Mammary epithelial cell (primary cell): ENCODE measurements around the gene LTB4R.

DNA sequence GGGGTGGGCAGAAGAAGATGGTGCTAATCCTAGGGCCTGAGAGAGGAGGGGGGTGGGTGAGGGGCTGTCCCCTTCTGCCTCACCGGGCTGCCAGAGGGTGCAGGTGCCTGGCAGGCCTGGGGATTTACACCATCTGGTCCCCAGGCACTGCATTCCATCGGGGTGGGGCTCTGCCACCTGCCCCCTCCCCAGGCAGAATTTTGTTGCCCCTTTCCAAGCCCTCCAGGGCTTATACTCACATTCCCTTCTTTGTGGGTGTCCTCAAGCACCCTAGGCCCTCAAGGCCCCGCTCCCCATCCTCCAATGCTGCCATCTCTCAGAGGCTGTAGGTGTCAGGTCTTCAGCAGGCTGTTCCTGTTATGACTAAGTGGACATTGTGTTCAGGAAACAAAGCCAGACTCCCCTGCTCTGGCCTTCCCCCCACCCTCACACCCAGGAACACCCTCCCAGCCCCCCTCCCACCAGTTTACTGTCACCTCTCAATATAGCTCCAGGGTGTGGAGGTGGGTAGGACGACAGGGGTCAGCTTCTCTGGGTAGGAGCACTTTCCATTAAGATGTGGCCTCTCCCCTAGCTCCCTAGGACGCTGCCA lies 1.3 kb upstream of the MYH6 start:
- CAGE, long polyA plus RNA, result no peak
- RRBS, result no CpG with 5 or more reads among the region's 5 CpGs

DNA sequence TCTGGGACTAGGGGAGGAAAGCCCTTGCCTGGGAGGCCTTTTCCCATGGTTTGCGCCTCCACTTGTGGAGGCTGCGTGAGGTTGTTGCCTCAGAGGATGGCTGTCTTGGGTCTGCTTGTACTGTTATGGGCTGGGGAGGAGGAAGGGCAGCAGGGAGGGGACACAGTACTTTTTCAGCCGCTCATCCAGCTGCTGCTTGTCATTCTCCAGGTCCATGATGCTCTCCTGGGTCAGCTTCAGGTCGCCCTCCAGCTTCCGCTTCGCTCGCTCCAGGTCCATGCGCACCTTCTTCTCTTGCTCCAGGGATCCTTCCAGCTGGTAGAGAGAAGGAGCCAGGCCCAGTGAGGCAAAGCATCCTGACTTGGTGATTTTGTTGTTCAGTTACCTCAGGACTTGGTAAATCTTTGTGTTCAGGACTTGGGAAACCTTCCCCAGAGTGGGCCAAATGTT lies 13.4 kb downstream of the MYH7 start:
- CAGE, long polyA plus RNA, result no peak
- RRBS, result no CpG with 5 or more reads among the region's 8 CpGs

DNA sequence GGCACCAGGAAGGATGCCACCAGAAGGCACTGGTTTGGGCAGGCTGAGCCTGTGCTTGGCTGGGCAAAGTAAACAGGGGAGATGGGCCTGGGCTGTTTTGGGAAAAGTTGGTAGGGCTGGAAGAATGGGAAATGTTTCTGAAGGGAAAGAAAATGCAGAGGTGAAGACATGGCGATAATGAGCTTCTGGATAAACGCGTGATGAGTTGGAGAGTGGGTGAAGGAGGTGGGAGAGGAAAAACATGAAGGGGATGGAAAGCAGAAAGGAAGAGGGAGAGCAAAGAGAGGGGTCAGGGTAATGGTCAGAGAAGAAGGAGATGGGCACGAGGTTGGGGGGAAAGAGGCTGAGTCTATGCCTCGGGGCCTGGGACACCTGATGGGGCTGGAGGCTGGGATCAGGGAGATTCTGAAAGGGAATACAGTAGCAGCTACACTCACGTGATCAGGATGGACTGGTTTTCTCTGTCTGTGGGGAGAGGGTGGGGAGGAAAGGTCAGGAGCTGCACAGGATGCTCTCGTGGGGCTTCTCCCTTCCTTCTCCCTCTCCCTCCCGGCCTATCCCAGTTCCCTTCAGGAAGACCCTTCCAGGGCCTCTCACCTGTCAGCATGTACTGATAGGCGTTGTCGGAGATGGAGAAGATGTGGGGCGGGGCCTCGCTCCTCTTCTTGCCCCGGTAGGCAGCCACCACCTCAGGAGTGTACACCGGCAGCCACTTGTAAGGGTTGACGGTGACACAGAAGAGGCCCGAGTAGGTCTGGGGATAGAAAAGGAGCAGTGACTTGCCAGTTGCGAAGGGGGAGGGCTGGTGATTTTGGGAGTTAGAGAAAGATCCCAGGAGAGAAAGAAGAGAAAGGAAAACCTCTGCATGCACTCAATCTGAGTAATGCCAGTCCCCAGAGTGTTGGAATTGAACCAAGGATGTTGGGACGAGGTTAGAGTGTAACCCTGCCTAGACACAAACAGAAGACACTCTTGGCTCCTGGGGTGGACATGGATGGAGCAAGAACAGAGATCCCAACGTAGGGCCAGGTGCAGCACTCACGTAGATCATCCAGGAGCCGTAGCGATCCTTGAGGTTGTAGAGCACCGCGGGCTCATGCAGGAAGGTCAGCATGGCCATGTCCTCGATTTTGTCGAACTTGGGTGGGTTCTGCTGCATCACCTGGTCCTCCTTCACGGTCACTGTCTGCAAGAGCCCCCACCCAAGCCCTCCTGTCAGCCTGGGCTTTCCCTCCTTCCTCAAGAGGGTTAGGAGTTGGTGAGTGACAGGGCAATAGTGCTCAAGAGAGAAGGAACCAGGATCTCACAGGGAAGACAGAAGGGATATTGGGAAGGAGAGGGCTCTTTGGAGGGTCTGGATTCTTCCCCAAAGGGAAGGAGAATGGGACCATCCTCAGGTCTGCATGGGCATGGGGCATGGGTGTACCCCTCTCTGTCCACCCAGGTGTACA lies 2.9 kb downstream of the MYH7 start:
- CAGE, long polyA plus RNA, result no peak
- RRBS, result no CpG with 5 or more reads among the region's 27 CpGs

DNA sequence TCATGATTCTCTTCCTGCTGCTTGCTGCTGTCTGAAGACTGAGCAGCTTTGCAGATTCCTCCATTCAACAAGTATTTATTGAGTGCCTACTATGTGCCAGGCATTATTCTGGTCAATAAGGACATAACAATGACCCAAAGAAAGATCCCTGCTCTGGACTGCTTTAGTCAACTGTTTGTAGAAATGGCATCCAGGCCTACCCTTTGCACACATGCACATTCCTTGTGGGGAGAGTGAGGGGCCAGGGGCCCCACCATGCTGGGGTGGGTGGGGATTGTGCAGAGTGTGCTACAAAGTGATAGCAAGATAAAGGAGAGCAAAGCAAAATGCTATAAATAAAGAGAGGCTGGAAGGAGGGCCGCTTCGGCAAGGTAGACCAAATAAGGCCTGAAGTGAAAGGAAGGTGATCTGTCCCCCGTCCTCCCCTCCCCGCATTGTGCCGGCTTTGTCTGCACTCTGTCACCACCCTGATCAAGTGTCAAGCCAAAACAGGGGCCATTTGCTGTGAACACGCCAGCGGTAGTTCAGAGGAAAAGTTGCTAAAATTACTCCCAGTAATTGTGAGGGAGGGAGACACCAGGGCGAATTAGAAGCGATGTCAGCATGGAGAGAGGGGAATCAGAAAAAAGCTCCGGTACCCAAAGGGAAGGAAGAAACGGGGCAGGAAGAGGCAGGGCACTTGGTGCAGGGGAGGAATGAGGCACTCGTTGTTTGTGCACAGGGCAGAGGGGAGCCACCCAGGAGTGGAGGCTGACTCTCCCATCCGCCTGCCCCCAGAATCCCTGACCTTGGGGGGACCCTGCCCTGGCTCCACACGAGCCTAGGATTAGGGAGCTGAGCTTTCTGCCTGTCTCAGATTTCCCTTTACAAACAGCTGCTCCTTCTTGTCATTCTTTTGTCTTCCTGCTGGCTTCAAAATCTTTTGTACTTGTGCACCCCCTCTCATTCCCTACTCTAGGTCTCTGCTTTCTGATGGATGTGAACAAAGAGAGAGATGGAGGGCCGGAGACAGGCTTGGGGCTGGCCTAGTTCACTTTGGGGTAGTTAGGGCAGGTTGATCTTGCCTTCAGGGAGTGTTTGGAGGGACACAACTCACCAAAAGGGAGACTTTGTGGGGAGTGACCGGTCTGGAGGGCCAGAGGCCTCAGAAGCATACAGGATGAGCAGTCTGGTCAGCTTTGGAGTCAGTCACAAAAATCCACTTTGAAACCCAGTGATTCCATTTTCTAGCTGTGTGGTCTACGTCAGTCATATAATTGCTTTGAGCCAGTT lies 2.9 kb upstream of the MYH7 start:
- CAGE, long polyA plus RNA, result no peak
- RRBS, result no CpG with 5 or more reads among the region's 17 CpGs

GRCh38 chr14:23544251-23545637 lies 6.8 kb downstream of the ZFHX2 start:
- CAGE, long polyA plus RNA, result no peak
- RRBS, result no CpG with 5 or more reads among the region's 25 CpGs

GRCh38 chr14:23547897-23548698 lies 3.5 kb downstream of the ZFHX2 start:
- CAGE, long polyA plus RNA, result no peak
- RRBS, result no CpG with 5 or more reads among the region's 6 CpGs

GRCh38 chr14:23550486-23550774 lies 1.1 kb downstream of the ZFHX2 start:
- CAGE, long polyA plus RNA, result no peak
- RRBS, result no CpG with 5 or more reads among the region's 7 CpGs

- CAGE, long polyA plus RNA, result no peak
- RRBS, result no CpG with 5 or more reads among the region's 7 CpGs
Measured at GRCh38 chr14:23602411-23602950, 23.9 kb upstream of the JPH4 start.

- CAGE, long polyA plus RNA, result no peak
- RRBS, result no CpG with 5 or more reads among the region's 5 CpGs
Measured at GRCh38 chr14:23612677-23613032, 23.5 kb upstream of the DHRS2 start.

GRCh38 chr14:23695015-23696178 lies 59.2 kb downstream of the DHRS2 start:
- CAGE, long polyA plus RNA, result no peak
- RRBS, result no CpG with 5 or more reads among the region's 21 CpGs

DNA sequence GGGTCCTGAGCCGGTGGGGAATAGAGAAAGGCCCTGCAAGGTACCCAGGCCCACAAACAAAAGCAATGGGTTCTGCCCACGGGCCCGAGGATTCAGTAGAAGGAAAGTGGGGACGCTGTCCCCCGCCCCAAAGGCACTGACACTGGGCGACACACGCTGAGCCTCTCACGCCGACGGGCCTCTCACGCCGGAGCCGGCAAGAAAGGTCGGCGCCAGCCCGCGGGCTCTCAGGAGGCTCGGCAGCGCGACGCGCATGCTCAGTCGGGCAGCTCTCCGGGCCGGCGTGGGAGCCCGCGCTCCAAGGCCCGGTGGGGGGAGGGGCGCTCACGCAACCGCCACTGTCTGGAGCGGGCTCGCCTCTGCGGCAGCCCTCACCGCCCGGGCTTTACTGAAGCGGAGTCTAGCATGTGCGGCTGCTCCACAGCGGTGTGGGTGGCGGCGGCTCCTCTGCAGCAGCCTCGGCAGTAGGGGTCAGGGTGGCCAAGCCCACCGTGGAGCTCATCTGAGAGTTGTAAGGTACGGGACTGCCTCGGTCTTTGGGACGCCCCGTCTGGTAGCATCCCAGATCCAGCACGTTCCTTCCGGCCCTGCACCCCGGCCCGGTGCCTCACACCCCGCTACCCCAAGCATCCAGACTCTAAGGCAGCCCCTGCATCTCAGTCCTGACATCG lies 16.2 kb downstream of the DHRS4 start:
- CAGE, long polyA plus RNA, result no peak
- RRBS, result no CpG with 5 or more reads among the region's 54 CpGs

DNA sequence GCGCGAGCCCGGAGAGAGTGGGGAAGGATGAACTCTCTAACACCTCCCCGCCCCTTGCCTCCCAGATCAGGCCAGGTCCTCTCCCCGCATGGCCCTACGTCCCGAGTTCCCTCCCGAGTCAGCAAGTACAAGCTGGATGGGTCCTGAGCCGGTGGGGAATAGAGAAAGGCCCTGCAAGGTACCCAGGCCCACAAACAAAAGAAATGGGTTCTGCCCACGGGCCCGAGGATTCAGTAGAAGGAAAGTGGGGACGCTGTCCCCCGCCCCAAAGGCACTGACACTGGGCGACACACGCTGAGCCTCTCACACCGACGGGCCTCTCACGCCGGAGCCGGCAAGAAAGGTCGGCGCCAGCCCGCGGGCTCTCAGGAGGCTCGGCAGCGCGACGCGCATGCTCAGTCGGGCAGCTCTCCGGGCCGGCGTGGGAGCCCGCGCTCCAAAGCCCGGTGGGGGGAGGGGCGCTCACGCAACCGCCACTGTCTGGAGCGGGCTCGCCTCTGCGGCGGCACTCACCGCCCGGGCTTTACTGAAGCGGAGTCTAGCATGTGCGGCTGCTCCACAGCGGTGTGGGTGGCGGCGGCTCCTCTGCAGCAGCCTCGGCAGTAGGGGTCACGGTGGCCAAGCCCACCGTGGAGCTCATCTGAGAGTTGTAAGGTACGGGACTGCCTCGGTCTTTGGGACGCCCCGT lies 18.0 kb downstream of the DHRS4L2 start:
- CAGE, long polyA plus RNA, result no peak
- RRBS, result no CpG with 5 or more reads among the region's 57 CpGs

GRCh38 chr14:24131740-24132160 lies 1.3 kb downstream of the FITM1 start:
- CAGE, long polyA plus RNA, result no peak
- RRBS, result no CpG with 5 or more reads among the region's 8 CpGs

DNA sequence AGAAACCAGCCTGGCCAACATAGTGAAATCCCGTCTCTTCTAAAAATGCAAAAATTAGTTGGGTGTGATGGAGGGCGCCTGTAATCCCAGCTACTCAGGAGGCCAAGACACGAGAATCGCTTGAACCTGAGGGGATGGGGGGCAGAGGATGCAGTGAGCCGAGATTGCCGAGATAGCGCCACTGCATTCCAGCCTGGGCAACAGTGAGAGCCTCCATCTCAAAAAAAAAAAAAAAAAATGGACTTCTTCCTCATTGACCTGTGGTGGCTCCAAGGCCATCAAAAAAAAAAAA lies 999 bp upstream of the REC8 start:
- CAGE, long polyA plus RNA, result no peak
- RRBS, result no CpG with 5 or more reads among the region's 7 CpGs

- CAGE, long polyA plus RNA, result no peak
- RRBS, result no CpG with 5 or more reads among the region's 24 CpGs
Measured at GRCh38 chr14:24178520-24179797, 7.1 kb downstream of the REC8 start.

DNA sequence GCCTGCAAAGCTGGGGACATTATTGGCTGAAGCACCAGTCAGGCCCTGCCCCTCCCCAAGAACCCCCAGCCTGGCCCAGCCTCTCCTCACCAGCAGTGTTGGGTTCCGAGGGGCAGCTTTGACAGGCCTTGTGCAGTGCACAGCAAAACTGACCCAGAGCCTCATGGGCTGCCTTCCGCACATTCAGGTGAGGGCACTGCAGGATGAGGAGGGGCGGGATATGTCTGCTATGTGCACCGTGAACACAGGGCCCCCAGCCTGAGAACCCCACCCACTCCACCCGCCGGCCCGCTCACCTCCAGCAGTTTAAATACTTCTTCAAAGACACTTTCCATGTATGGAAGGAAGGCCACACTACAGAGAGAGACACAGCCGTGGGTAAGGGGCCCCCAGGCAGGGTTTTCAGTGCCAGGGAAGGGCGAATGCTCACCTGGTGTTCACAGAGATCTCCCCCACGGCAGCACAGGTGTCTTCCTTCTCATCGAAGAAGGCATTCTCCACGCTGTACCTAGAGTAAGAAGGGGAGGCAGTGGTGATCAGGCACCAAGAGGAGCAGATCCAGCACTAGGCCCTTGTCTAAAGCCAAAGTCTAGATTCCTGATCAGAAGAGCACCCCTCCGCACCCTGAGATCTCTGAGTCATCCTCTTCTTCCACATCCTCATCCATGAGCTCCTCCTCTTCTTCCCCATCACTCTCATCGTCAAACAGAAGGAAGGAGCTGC lies 5.3 kb downstream of the IPO4 start:
- CAGE, long polyA plus RNA, result no peak
- RRBS, result no CpG with 5 or more reads among the region's 14 CpGs

DNA sequence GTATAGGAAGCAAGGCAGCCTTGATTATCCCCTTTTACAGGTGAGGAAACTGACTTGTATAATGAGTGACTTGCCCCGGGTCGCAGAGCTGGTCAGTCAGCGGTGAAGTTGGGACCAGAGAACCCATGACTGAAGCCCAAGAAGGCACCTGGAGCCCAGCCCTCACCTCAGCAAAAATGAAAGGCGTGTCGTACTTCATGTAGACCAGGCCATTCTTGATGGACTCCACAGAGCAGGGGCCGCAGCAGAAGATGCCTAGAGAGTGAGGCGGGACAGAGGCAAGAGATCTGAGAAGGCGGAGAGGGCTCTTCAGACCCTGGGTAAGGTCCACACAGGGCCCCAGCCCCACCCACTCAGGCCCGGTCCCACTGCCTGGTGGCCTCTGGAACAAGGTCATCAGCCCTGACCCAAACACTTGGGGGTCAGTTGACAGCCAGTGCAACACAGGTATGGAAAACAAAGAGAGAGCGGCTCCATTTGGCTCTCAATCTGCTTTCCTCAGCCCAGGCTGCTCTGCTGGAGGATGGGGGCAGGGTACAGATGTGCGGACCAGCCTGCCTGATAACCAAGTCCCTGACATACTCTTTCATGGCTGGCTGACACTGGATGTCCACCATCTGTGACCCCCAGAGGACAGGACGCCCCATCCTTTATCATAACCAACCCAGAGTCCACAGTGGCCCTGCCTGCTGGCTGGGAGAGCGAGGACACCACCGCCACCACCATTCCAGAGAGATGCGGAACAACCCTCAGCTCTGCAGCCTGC lies 7.0 kb downstream of the TGM1 start:
- CAGE, long polyA plus RNA, result no peak
- RRBS, result no CpG with 5 or more reads among the region's 15 CpGs

DNA sequence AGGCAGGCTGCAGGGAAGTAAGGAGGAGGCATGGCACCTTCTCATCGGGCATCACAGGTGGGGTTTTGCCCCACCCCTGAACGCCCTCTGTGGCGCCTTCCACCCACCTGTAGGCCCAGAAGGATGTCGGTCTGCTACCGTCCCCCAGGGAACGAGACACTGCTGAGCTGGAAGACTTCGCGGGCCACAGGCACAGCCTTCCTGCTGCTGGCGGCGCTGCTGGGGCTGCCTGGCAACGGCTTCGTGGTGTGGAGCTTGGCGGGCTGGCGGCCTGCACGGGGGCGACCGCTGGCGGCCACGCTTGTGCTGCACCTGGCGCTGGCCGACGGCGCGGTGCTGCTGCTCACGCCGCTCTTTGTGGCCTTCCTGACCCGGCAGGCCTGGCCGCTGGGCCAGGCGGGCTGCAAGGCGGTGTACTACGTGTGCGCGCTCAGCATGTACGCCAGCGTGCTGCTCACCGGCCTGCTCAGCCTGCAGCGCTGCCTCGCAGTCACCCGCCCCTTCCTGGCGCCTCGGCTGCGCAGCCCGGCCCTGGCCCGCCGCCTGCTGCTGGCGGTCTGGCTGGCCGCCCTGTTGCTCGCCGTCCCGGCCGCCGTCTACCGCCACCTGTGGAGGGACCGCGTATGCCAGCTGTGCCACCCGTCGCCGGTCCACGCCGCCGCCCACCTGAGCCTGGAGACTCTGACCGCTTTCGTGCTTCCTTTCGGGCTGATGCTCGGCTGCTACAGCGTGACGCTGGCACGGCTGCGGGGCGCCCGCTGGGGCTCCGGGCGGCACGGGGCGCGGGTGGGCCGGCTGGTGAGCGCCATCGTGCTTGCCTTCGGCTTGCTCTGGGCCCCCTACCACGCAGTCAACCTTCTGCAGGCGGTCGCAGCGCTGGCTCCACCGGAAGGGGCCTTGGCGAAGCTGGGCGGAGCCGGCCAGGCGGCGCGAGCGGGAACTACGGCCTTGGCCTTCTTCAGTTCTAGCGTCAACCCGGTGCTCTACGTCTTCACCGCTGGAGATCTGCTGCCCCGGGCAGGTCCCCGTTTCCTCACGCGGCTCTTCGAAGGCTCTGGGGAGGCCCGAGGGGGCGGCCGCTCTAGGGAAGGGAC lies at the start of gene LTB4R:
Gene LTB4R, plus strand, starts transcription at position 961 of the 1,094 bp plus-strand sequence.
- CAGE, long polyA plus RNA, result no peak
- RRBS, result 12% methylated on average over 48 of the region's 105 CpGs

DNA sequence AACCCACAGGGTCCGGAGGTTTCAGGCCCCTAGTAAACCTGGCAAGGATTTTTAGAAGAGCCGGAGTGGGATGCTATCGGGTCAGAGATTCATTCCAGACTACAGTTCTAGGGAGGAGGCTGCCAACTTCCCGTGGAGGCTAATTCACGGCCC lies 836 bp upstream of the NFATC4 start:
- CAGE, long polyA plus RNA, result no peak
- RRBS, result 0% methylated on average over 1 of the region's 5 CpGs

- CAGE, long polyA plus RNA, result no peak
- RRBS, result no CpG with 5 or more reads among the region's 7 CpGs
Measured at GRCh38 chr14:24418422-24418977, 11.0 kb downstream of the CBLN3 start.